PC-3 (cell line): ENCODE measurements around a stretch of chr11.

GRCh38 chr11:67695443-67696170, 21.2 kb upstream of the ALDH3B2 start:
- RAMPAGE, long total RNA: no peak

DNA sequence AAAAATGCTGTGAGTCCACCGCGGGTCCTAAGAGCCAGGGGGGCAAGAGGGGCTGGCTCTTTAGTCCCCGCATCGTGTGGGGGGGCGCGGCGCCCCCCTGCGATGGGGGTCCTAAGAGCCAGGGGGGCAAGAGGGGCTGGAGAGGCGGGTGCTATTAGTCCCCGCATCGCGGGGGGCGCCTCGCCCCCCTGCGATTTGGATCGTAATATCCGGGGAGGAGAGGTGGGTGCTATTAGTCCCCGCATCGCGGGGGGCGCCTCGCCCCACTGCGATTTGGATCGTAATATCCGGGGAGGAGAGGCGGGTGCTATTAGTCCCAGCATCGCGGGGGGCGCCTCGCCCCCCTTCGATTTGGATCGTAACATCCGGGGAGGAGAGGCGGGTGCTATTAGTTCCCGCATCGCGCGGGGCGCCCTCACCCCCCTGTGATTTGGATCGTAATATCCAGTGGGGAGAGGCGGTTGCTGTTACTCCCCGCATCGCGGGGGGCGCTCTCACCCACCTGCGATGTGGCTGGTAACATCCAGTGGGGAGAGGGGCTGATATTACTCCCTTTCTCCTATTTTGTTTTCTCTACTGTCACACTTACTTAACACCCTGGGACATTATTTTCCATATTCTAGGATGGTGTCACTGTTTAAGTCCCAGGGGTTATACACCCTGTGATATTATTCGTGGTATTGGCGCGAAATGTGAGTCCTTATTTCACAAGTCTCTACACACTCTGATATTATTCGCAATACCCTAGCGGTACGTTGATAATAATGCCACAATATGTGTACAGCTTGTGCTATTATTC, 57.6 kb upstream of the ALDH3B2 start:
- RAMPAGE, long total RNA: no peak

GRCh38 chr11:67804500-67804936, 130.1 kb upstream of the ALDH3B2 start:
- RAMPAGE, long total RNA: no peak

DNA sequence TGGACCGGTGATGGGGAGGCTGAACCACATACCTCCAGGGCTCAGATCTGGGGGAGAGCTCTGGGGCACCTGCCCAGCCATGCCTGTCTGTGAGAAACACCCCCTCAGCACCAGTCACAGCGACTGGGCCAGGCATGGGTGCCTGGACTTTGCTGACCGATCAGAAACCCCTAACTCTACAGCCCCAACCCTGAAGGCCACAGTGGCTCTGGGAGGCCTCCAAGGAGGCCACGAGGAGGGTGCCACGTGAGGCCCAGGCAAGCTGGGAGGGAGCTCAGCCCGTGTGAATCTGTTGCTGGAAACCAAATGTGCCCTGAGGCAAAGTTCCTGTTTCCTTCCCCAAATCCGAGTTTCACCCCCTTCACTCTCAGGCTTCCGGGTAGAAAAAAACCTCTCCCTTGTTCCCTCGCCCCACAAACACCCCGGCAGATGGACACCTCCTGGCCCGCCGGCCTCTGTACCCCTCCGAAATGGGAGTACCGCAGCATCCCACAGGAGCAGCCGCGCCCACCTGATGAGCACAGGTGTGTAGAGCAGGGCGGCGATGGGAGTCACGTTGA, 1.3 kb downstream of the UNC93B1 start:
- RAMPAGE, long total RNA: no peak

GRCh38 chr11:68021211-68022033, 9.1 kb upstream of the NDUFS8 start:
- RAMPAGE, long total RNA: no peak

- RAMPAGE, long total RNA: no peak
Measured at GRCh38 chr11:68170678-68171275, 42.3 kb downstream of the KMT5B start.

DNA sequence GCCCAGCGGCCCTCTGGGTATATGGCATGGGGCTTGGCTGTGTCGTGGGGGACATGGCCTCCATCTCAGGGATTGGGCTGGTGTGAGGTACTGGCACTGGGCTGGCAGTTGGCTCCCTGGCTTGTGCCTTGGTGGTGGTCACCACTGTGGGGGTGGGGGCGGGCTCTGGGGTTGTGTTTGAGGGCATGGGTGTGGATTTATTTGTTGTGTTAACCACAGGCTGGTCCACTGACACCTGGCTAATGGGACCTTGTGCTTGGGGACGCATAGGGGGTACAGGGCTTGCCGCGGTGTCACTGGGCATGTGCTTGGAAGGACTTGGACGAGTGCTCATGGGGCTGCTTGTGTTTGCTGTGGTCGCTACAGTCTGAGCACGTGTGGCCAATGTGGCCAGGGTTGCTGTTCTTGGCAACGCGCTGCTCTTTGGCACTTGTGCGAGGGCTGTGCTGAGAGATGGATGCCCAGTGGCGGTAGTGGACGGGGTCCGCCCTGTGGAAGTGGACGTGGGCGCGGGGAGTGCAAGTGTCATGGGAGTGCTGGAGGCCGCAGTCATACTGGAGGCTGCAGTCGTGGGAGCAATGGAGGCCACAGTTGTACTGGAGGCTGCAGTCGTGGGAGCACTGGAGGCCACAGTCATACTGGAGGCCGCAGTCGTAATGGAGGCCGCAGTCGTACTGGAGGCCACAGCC, 9.6 kb downstream of the C11orf24 start:
- RAMPAGE, long total RNA: no peak

- RAMPAGE, long total RNA: no peak
Measured at GRCh38 chr11:68276141-68276623, 4.4 kb upstream of the C11orf24 start.

DNA sequence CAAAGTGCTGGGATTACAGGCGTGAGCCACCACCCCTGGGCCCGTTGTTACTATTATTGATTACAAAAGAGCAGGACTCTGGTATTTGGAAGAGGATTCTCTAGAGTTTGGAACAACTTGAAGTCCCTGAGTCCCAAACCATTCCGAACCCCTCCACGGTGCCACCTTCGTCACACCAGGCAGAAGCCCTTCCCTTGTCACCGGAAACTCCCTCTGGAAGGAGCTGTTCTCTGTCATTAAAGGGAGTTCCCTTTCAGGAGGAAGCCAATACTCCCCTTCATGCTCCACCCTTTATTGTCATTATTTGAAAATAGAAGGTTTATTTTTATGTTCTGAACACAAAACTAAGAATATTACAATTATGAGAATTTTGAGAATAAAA, 5.1 kb upstream of the C11orf24 start:
- RAMPAGE, long total RNA: no peak

DNA sequence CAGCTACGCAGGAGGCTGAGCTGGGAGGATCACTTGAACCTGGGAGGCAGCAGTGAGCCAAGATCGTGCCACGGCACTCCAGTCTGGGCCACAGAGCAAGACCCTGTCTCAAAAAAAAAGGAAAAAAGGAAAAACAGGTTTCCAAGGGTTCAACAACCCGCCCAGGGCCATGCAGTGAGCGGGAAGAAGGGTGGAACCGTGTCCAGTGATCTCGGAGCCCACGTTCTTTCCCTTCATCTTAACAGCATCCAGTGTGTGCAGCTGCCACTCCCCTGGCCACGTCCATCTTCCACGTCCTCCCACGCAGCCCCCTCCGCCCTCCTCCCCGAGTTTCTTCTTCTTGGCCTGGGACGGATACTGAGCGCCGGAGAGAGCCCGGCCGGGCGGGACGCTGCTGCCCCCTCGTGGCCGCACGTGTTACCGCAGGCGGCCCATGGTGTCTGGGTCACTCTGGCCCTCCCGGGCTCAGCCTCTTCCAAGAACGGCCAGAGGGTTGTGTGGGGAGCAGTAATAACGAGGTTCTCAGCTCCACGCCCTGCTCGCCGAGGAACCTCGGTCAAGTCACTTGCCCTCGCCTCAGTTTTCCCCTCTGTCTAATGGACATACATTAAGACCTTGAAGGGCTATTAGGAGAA, 14.8 kb upstream of the LRP5 start:
- RAMPAGE, long total RNA: no peak

DNA sequence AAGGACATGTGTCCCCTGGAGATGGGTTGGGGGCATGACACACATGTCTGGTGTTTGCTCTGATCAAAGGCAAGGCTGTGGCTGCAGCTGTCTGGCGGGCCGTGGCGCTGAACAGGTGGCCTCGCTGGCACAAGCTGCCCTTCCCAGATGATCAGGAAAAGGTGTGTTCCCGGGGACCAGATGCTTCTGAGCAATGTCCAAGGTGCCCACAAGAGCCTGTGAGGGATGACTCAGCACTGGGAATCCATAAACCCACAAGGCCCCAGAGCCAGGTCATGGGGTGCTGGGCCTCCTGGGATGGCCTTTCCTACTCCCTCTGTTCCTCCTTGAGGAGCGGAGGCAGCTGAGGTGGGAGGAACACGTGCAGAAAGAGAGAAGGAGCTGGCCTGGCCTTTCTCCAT, 9.7 kb upstream of the LRP5 start:
- RAMPAGE, long total RNA: no peak

DNA sequence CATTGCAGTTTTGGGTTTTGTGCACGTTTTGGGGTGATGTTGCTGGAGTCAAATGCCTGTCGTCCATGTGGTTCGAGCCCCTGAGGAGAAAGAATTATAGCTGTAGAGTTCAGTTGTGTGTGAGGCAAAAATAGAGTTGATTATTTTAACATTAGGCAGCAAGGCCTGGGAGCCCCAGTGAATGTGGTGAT, 1.7 kb downstream of the LRP5 start:
- RAMPAGE, long total RNA: no peak

- RAMPAGE, long total RNA: no peak
Measured at GRCh38 chr11:68335657-68336042, 23.3 kb downstream of the LRP5 start.

GRCh38 chr11:68342317-68343352, 30.2 kb downstream of the LRP5 start:
- RAMPAGE, long total RNA: no peak

DNA sequence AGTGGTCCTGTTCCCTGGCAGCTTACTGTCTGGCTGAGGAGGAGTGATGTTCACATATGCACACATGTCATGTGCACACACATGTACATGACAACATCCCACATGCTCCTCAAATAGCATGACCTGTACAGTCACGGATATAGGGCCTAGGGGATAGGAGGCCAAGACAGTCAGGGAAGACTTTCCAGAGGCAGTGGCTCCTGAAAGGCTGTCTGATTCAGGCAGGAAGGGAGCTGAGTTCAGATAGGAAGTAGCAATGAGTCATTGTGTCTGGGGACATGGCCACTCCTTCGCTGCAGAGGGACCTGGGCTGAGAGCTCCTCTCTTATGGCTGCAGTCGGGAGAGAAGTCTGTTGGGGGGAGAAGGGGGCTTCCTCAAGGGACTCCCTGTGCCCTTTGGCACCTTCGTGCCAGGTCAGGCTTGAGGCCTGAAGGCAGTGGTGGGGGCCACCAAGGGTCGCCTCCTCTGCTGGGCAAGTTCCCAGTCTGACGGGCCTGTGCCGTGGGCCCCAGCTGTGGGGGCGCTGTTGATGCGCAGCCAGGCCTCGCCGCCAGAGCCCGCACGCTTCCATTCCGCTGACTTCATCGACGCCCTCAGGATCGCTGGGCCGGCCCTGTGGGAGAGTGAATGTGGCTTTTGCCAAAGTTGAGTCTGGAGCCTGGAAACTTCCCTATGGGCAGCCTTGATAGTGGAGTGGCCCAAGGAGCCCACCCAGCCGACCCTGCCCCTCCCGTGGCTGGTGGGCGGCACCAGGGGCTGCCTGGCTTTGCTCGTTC, 23.0 kb upstream of the PPP6R3 start:
- RAMPAGE, long total RNA: no peak

- RAMPAGE, long total RNA: no peak
Measured at GRCh38 chr11:68446081-68446905, 14.3 kb upstream of the PPP6R3 start.

- RAMPAGE, long total RNA: no peak
Measured at GRCh38 chr11:68463709-68463953, 3.1 kb downstream of the PPP6R3 start.

DNA sequence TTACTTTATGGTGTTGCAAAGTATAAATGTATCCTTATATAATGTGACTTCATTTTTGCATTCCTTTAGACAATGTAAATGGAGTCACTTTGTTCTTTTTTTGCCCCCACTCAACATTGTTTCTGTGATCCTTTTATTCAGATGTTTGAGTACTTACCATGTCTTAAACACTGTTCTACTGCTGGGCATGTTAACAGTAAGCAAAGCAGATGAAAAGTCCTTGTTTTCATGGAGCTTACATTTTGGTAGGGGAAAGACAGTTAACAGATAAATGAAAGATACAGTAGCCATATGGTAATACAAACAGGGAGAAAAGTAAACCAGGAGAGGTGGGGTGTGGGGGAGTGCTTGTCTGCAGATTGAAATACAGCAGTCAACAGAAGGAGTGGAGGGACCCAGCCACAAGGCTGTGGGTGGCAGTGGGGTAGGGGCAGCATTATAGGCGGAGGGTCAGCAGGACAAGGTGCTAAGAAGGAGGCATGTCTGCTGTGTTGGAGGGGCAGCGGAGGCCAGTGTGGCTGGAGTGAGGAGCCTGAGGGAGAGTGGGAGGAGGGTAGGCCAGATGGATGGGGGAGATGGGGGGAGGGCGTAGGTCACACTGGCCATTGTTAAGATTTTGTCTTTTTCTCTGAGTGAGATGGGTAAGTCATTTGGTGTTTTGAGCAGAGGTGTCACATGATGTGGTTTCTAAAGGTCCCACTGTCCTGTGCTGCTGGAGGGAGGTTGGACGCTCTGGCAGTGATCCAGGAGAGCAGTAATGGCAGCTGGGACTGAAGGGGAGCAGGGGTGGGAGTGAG, 9.5 kb downstream of the PPP6R3 start:
- RAMPAGE, long total RNA: no peak

DNA sequence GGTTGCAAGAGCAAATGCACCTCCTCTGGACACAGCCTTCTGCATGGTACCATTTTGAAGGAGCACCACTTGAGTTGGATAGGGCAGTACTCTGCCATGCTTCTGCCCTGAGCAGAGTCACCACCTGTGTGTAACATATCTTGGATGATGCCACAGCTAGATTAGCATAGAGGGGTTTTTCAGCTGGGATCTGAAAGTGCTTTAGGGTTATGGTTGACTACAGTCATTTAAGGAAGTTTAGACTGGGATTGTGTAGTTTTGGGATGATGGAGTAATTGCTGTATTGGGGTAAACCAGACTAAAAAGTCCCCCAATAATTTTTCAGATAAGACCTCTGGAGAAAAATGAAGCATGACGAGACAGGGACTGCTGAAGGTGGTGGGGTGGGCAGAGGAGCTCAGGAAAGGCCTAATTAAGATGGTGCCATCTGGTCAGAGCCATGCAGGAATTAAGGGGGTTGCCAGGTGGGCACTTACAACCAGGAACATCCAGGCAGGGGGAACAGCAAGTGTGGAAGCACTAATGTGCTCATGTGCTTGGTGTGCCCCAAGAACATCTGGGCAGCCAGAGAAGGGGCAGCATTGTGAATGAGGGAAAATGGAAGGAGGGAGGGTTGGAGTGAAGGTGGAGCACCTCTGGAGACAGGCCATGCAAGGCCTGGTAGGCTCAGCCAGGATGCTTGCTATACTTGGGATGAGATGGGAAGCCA, 79.1 kb downstream of the PPP6R3 start:
- RAMPAGE, long total RNA: no peak

DNA sequence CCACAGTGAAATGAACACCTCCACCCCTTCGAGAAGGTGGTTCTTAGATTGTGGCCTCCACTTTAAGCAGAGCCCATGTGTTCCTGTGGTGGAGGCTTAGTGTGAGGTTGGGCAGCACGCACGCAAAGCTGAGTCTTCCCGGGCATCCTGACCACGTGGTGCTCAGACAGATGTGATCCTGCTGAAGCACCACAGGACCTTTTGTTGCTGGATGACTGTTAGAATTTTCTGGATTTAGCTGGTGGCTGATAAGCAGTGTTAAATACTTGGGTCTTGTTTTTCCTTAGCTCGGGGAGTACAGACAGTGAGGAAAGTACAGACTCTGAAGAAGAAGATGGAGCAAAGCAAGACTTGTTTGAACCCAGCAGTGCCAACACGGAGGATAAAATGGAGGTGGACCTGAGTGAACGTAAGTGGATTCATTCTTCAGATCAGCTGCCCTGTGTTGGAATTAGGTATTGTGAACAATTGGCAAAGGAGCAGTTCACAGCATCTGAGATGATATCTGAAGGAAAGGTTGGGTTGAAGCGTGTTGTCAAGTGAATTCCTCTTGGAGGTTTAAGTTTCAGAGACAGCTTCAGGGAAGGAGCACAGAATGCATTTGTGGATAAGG, 88.4 kb upstream of the GAL start:
- RAMPAGE, long total RNA: no peak